Measurements from ENCODE around the genes POU2AF1, HOATZ, PPP2R1B, DIXDC1 and PTS.

- RRBS, result 39% methylated on average over 14 of the region's 41 CpGs
These were observed 14.3 kb upstream of the POU2AF3 start for GRCh38 chr11:111283810-111284644.

- RRBS, result 25% methylated on average over 17 of the region's 27 CpGs
These were observed at the start of gene POU2AF1 for GRCh38 chr11:111379079-111379607. Gene POU2AF1, minus strand, starts transcription at chr11:111379275.

GRCh38 chr11:111514549-111515150 is at the start of gene HOATZ:
Gene HOATZ, plus strand, starts transcription at chr11:111514778.
- RRBS, result 28% methylated on average over 5 of the region's 34 CpGs

GRCh38 chr11:111626526-111627456 is 24.5 kb downstream of the SIK2 start:
- RRBS, result no CpG with 5 or more reads among the region's 5 CpGs

- RRBS, result no CpG with 5 or more reads among the region's 7 CpGs
These were observed 45.2 kb downstream of the PPP2R1B start for GRCh38 chr11:111720827-111721461.

GRCh38 chr11:111735037-111736093 is 30.8 kb downstream of the PPP2R1B start:
- RRBS, result no CpG with 5 or more reads among the region's 23 CpGs

DNA sequence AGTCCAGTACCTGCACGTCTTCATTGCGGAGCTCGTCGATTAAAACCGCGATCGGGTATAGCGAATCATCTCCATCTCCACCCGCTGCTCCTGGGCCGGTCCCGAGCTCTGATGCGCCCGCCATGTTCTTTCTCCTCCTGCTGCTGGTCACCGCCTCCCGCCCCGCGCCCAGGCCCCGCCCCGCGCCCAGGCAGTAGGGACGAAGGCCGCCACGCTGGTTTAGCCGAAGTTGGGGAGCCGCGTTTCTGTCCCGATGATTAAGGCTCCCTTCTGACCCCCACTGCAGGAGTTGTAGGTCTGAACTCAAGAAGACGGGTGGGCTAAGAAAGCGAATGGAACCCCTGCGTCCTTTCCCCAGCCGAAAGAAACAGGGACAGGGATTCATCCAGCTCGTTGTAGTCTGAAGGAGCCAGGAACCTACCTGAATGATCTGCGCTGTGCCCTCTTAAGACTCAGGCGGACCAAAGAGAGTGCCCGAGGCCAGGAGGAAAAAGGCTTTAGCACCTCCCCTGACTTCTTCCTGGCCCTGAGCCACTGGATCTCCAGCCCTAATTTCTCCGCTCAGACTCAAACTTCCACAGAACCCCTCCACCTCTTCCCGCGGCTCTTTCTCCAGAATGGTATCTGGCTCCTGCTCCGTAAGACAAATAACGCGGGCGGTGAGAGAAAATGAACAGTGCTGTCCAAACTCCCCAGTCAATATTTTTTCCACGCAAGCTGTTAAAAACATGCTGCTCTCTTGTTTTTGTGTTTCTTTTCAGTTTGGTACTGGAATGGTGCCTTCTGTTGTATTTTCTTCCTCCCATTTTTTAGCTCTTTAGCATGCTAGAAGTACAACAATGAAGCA is at the start of gene PPP2R1B:
Gene PPP2R1B (minus strand): TSS at position 152 of the 847 bp plus-strand sequence.
- RRBS, result 2% methylated on average over 4 of the region's 43 CpGs

DNA sequence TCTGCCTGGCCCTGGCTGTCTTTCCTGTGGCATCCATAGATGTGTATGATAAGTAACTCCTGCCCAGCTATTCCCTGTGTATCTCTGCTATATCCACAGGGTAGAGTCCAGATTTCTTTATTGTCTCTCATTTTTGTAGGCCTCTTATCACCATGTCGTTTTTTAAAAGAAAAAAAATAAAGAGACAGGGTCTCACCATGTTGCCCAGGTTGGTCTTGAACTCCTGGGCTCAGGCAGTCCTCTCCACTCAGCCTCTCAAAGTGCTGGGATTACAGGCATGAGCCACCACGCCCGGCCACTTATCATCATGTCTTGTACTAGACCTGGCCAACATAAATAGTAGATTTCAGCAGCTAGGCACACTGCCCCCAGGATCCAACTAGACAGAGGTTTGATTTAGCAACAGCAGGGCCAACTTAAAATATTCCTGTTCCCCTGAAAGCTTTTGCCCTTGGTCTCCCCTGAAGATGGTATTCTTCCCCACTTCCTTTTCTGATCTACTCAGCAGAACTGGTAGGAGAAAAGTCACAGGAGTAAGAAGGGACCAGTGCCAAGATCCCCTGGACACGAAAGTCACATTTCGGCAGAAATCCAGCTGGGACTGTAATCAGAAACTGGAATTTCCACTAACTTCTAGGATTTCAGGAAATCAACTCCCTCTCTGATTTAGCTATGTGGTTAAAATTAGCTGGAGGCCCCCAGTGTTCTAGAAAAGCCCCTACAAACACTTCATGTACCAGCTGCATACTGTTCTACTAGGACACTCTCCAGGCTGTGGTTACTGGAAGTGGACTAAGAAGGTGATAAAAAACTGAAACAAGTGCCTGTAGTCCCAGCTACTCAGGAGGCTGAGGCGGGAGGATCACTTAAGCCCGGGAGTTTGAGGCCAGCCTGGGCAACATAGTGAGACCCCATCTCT is 8.9 kb upstream of the PPP2R1B start:
- RRBS, result no CpG with 5 or more reads among the region's 7 CpGs

- RRBS, result no CpG with 5 or more reads among the region's 7 CpGs
These were observed 34.1 kb downstream of the ALG9 start for GRCh38 chr11:111837178-111837827.

DNA sequence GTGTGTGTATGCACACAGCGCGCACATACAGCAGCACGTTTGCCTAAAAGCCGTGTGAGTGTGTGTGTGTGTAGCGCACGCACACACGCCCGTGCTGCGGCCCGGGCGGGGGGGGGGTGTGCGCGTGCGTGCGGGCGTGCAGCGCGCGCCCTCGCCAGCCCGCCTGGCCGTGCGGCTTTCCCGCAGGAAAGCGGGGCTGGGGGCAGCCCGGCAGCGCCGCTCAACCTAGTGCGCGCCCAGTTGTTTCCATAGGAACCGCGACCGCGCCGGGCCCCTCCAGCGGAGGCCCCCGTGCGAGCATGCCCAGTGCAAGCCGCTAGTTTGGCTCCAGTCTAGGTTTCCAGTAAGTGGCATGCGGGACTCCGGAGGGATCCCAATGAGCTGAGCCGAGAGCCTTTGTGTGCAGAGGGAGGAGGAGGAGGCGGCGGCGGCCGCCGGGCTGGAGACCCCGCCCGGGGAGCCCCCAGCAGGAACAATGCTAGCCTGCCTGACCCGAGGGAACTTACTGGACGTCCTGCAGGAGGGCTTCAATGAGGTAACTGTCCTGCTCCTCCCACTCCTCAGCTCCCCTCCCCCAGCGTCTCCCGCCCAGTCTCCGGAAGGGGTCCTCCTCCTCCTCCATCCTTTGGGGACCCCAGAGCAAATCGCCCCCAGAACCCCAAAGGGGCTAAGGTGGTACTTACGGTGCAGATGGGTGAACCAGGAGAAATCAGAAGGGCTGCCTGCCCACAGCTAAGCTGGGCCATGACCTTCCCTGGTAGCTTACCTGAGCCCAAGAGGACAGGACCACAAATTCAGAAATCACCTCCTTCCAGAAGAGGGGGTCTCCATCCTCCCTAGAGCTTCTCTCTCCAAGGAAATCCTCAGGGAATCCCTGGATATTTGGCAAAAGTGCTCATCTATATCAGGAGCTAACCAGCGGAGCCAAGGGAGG is at the start of gene DIXDC1:
Gene DIXDC1 (plus strand): TSS at position 319 of the 934 bp plus-strand sequence.
- RRBS, result 9% methylated on average over 26 of the region's 57 CpGs

DNA sequence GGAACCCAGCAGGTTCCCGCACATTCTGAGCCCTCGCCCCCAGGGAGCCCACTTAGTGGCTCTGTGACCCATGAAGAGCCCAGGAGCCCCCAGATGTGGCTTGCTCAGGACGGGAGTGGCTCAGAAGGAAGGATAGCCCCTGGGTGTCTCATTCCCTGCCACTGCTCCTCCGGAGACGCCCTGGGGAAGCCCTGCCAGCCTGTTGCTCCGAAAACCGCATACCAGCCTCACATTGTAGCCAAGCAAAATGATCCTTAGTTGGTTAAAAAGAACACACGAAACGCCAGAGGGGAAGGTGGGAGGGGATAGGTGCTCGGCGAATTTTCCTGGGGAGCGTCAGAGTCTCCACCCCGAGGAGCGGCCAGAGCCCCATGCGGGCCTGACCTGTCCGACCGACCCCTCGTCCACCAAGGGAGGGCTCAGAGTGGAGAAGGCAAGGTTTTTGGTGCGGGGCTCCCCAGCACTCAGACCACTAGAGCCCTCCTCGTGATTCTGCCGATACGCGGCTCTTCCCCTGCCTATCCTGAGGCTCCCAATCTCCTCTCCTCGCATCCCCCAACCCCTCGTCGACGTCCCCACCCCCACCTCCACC is 39.5 kb downstream of the DIXDC1 start:
- RRBS, result no CpG with 5 or more reads among the region's 27 CpGs

GRCh38 chr11:112162620-112163546 is 1.0 kb downstream of the IL18 start:
- RRBS, result no CpG with 5 or more reads among the region's 7 CpGs

- RRBS, result under 1% methylated on average over 18 of the region's 70 CpGs
These were observed at the start of gene PTS for GRCh38 chr11:112226222-112227074. Gene PTS, plus strand, starts transcription at chr11:112226428.

GRCh38 chr11:112615815-112616433 is 345.3 kb upstream of the NCAM1 start:
- RRBS, result no CpG with 5 or more reads among the region's 1 CpG

DNA sequence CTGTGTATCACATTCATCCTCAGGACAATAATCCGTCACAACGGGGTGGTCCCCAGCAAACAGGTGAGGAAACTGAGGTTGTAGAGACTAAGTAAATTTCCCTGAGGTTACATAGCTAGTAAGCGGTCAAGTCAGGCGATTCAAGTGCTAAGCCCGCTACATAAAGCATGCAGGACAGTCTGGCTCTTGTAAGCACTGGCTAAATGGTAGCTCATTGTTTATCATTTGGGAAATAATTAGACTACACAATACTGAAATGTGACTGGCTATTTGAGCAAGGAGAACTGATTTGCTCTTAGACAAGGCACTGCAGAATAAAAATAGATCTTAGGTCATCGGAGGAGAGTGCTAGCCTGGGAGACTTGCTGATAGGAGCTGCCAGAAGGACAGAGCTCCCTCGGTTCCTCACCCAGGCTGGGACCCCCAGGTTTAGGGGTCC is 184.5 kb upstream of the NCAM1 start:
- RRBS, result no CpG with 5 or more reads among the region's 7 CpGs

DNA sequence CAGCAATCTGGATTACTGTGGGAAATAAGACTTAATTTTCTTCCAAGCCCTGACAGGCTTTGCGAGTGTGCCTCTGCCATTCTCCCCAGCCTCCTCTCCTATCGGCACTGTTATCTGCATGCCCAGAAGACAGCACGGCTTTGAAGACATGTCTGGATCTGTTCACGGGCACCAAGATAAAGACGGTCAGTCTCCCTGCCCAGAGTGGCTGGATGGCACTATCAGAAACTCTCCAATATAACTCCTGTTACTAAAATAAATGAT is 182.7 kb upstream of the NCAM1 start:
- RRBS, result no CpG with 5 or more reads among the region's 5 CpGs

- RRBS, result no CpG with 5 or more reads among the region's 4 CpGs
These were observed 129.9 kb downstream of the NCAM1 start for GRCh38 chr11:113091009-113091692.

- RRBS, result no CpG with 5 or more reads among the region's 6 CpGs
These were observed 10.1 kb downstream of the TTC12 start for GRCh38 chr11:113324400-113325012.

- RRBS, result no CpG with 5 or more reads among the region's 10 CpGs
These were observed 15.3 kb downstream of the TMPRSS5 start for GRCh38 chr11:113690652-113691360.

DNA sequence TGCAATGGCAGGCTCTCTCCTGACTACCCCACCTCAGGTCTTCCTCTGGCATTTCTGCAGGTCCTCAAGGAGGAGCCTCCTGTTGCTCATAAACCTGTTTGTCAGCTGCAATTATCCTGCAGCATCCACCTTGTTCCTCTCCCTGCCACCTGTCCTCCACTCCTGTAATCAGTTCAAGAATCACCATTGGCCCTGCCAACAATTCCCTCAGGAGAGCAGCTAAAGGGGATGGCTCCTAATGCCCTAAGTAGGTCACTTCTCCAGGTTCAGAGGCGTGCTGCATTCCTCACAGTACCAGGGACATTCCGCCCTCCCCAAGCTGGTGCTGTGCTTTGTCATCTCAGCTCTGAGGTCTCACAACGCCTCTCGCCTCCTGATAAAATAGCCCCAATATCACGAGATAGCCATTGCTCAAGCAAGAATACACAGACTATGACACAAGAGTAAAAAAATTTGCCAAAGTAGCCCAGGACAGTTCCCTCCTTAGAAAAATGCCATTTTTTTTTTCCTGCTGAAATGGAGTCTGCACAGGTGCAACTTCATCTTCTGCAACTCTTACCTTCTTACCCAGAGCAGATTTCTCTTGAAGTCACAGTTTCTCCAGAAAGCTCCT is 2.2 kb downstream of the CLDN25 start:
- RRBS, result no CpG with 5 or more reads among the region's 5 CpGs